ENCODE measurements around a stretch of chr17.

GRCh38 chr17:17001907-17002283, 30.0 kb upstream of the TNFRSF13B start:
- PRO-cap, result no peak

- PRO-cap, result no peak
These were observed 31.7 kb upstream of the MPRIP start for GRCh38 chr17:17010513-17010929.

DNA sequence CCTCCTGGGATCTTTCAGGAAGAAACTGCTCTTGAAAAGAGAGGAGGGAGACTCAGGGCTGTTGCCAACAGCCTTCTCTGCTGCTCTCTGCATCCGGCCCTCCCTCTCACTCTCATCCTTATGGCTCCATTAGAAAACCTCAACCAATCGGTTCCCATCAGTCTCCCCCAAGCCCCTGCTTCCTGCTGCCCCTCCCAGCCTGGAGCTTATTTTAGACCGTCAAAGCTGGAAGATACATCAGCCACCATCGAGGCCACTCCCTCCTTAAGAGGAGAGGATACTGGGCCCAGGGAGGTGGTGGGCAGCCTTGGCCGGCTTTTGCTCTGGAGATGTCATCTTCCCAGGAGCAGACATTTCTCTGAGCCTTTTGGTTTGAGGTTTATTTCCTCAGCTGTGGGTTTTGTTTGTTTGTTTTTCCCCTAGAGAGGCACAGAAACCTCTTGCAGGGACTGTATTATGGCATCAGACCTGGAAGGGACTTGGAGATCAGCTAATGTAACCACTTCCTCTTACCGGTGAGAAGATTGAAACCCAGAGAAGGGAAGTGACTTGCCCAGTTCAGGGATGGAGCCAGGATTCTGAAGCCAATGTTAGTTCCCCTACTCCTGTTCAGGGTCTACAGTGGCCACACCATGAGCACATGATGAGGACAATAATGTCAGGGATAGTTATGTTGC, 2.8 kb downstream of the MPRIP start:
- PRO-cap, result unidirectional peak, minus-strand start at position 91 of the sequence

DNA sequence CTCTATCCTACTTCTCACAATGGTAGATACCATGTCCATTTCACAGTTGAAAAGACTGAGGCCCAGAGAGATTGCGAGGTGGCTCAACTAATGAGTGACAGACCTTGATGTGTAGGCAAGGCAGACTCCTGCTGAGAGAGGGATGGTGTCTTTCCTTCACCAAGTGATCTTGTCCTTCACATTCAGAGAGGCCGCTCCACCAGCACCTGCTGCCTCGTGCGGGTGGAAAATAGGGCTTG, 42.1 kb downstream of the MPRIP start:
- PRO-cap, result no peak

GRCh38 chr17:17107789-17108040, 65.5 kb downstream of the MPRIP start:
- PRO-cap, result no peak

DNA sequence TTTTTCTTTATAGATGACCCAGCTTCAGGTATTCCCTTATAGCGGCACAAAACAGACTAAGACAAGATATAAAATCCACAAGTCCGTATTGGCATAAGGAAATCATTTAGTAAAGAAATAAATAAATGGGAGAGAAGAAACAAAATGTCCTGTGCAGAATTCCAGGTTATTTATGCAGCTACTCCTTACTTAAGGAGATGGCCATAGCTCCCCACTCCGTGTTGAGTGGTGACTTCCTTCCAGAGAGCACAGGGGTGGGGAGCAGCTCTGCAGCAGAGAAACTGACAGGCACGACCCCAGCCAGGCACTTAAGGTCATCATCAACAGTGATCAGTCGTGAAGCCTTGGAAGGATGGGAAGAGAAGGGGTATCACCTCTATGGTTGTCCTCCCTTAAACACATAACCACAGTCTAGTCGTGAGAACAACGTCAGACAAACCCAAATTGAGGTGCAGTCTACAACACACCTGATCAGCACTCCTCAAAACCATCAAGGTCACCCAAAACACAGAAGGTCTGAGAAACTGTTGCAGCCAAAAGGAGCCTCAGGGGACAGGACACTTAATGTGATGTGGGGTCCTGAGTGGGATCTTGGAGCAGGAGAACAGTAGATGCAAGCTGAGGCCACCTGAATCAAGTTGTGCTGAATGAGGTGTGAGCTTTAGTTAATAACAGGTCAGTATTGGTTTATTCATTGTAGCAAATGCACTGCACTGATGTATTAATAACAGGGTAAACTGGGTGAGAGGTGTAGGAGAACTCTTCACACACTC, 68.2 kb downstream of the MPRIP start:
- PRO-cap, result no peak

- PRO-cap, result no peak
These were observed 47.7 kb downstream of the PLD6 start for GRCh38 chr17:17158326-17159026.

DNA sequence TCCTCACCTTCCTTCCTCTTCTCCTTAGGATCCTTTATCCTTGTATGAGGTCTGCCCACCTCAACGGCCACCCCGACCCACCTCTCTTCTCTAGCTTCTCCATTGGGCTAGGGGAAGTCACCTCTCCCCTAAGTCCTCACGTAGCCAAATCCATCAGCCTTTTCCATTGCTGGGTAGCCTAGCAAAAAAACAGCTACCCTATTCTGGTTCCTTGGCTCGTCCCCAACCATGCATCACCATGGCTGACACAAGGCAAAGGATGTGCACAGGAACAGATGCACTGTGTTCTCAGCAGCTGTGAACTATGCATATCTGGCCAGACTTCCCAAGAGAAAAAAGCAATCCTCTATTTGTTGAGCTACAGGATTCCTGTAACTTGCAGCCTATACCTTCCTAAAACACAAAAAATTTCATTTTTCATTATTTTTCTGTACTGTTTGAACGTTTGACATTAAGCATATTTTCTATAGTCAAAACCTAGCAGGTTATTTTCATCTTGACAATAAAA, 22.0 kb downstream of the COPS3 start:
- PRO-cap, result no peak

GRCh38 chr17:17300580-17301151, 2.5 kb upstream of the NT5M start:
- PRO-cap, result bidirectional peak, plus-strand start at chr17:17301001, minus-strand start at chr17:17300761

GRCh38 chr17:17305218-17305861, 2.2 kb downstream of the NT5M start:
- PRO-cap, result no peak

GRCh38 chr17:17406040-17406603, 70.7 kb upstream of the MED9 start:
- PRO-cap, result no peak

DNA sequence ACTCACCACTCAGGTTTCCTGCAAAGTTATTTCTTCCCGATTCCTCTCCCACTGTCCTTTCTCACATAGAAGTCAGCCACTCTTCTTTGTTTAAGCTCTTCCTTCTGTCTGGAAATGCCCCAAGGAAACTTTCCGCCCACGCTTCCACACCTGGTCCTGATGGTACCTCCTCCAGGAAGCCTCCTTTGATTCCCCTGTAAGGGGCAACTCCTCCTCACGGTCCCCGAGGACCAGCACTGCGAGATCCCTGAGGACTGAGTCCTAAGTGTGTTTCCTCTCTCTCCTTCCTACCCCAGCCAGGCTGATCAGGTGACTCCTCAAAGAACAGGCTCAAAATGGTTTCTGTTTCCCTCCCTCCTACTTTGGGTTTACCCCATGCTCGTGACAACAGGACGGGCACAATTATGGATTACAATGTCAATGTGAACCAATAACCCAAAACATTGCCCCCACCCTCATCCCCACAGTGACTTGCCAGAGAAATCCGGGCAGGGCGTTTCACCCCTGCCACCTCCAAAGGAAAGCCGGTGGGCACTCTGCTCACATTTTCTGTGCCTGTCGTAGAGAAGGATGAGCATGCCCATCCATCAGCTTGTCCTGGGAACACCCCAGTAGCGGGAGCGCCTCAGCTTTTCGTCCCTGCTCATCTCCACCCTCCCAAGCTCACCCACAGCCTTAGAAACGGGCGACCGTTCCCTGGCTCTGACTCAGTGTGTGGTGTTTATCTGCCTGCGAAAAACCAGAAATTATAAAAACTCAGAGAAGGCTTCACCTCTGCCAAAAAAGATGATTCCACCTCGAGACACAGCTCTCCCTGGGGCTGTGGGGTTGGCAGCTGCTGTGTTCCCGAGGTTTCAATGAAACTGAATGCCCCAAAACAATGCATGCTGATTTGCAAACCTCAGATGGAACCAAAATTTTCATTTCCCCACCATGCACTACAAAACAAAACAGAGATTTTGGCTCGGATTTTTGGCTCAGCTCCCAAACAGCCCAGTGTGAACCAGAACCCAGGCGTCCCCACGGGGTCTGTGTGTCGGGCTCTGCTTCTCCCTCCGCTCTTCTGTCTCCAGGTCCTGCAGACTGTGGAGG, 62.7 kb upstream of the MED9 start:
- PRO-cap, result no peak

GRCh38 chr17:17447224-17447894, 29.4 kb upstream of the MED9 start:
- PRO-cap, result no peak

DNA sequence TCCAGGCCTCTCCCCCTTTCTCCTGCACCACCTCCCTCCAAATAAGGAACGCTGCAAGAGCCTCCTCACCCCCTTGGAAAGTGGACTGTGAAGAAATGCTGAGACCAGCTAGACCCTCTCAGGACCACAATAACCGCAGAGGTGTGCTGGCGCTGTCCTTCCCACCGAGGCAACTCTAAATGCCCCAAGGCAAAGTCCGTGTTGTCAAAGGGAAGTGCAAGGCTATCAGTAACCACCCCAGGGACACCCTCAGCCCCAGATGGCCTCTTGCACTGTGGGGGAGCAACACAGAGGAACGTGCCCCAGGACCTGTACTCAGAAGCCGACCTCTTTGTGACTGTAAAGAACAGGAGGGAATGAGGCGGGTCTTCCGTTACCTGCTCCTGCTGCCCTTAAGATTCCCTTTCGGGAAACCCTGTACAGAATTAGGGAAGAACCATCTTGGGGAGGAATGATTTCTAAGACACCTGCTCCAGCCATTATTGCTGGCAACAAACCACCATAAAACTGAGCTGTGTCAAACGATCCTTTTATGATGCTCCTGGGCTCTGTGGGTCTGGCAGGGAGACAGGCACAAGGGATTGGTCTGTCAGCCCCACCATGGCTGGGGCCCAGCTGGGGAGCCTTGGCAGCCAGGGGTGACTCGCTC, 14.6 kb upstream of the MED9 start:
- PRO-cap, result no peak

DNA sequence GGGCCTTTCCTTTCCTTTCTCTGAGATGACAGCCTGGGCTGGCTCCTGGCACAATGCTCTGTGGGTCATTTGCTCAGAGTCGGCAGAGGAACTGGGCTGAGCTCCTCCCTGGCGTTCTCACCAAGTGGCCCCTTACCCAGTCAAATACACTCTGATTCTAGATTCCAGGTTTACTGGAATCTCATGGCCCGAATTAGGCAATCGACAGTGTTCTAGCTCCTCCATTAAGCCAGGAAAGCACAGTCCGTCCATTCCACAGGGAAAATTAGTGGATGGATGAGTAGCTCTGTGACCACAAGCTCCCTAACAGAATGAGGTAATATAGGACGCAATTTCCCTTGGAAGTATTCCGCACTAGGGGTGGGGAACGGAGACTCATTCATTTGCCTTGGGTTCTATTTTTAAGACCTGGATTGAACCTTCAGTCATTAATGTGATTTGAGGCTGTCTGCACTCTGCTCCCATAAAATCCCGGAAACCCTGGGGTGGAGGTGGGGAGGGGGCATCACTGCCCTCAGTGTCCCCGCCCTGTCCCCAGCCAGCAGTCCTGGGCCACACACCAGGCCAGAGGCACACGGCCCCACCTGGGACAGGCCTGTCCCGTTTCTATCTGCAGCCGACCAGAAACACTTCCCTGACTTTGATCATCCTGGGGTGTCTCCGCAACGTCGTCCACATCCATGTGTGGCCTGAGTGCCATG, 19.4 kb upstream of the RASD1 start:
- PRO-cap, result no peak

DNA sequence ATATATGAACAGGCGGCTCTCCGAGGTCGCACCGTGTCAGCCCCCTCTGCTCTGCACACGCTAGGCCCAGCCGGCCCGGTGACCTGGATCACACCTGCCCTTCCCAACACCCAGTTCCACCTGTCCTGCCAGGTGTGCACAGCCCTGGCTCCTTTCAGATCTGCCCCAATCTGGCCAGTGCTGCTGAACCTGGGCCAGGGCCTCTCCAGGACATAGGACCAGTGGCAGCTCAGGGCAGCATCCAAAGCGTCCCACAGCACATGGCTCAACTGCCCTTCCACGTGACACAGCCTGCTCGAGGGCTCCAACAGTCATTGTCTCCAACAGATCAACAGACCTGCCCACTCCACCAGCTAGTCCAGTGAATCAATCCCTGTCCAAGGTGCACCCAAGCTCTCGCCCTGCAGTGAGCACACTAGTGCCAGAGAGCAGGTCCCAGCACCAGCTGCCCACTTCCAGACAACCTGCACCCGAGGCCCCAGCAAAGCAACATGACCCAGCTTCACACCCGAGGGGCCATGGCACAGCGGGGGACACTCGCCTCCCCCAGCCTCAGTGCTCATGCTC, 33.0 kb upstream of the RASD1 start:
- PRO-cap, result no peak

GRCh38 chr17:17589975-17590908, 1.3 kb downstream of the PEMT start:
- PRO-cap, result no peak

DNA sequence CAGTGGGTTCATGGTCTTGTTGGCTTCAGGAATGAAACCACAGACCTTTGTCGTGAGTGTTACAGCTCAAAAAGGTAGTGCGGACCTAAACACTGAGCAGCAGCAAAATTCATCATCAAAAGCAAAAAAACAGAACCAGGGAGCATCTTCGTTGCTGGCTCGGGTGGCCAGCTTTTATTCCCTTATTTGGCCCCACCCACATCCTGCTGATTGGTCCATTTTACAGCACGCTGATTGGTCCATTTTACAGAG, 41.0 kb upstream of the PEMT start:
- PRO-cap, result no peak

GRCh38 chr17:17681688-17682675, 724 bp downstream of the RAI1 start:
- PRO-cap, result no peak

- PRO-cap, result no peak
These were observed 2.1 kb downstream of the RAI1 start for GRCh38 chr17:17683312-17683825.

Measured in H9 (cell line).